Neural progenitor cell (in vitro differentiated cells): ENCODE data around the genes GPRIN3 and TSPAN5.

GRCh38 chr4:89110541-89110817, 854 bp upstream of the TIGD2 start:
- RAMPAGE, long total RNA, result no peak

DNA sequence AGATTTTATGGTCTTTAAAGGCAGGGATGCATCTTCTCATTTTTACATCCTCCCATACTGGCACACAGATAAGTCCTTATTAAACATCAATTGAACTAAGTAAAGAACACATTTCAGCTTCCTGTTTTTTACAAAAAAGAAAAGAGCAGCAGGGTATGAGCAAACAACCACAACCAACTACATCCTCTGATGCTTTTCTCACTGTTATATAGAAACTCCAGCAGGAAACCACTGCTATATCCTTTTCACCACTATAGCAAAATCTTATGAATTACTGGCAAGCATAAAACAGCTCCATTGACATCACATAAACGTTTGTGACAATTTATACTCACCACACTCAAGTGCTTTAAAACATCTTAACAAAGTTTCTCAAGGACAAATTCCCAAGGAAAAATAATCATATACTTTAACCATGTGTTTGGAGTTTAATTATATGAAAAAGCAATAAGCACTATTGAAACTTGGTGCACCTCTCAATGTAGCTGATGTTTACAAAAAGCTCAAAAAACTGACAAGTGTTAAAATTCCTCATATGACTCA, 13.0 kb downstream of the GPRIN3 start:
- RAMPAGE, long total RNA, result no peak

DNA sequence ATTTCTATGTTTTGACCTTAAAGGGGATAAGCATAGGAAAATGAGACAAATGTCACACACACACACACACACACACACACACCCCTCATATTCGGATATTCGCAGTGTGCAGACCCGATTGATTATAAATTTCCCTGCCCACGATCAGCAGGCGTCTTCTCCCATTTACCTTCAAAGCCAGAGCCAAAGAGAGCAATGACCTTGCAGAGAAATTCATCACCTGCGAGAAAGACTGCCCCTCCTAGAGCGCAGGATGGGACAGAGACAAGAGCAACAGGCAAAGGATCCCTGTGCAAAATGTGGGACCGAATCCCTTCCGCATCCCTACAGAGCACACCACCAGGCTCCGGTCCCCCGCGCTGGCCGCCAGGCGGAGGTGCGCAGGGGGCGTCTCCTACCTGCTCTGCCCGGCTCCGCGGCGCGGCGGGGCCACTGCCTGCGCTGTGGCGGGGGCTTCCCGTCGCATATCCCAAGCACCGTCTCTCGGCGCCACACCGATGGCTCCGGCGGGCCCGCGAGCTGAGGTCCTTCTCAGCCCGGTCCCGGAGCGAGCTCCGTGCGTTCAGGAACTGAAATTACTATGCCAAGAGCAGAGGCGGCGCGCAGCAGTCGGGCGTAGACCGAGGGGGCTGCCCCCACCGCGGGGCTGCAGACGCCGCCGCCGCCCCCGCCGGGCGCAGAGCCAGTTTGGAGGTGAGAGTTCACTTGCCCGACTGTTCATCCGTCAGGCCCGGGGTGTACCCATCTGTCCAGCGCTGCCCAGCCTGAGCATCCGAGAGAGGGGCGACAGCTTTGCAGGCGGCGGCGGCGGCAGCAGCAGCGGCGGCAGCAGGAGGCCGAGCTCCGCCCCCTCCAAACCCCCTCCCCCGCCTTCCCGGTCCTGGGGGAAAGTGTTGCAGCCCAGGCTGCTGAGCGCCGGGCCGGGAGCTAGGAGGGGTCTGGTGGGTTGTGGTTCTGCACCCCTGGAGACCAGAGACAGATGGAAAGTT, at the start of gene GPRIN3:
Gene GPRIN3 (minus strand): TSS at position 584 of the 989 bp plus-strand sequence.
- RAMPAGE, long total RNA, result no peak

DNA sequence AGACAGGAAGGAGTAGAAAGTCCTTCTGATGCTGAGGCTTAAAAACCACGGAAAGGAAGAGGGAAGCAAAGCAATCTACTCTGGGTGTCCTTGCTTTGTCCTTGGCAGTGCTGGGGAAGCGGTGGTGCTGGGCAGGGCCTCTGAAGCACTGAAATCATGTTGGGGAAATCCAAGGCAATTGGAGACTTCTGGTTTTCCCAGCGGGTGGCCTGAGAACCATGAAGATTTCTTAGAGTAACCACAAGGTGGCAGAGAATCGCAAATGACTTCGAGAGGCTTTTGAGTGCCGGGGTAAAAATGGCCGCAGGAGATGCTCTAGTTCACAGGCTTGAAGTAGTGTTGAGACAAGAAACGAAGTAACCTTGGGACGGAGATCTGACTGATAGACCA, 130.5 kb upstream of the GPRIN3 start:
- RAMPAGE, long total RNA, result no peak

GRCh38 chr4:90126989-90127163, 318 bp upstream of the CCSER1 start:
- RAMPAGE, long total RNA, result no peak

DNA sequence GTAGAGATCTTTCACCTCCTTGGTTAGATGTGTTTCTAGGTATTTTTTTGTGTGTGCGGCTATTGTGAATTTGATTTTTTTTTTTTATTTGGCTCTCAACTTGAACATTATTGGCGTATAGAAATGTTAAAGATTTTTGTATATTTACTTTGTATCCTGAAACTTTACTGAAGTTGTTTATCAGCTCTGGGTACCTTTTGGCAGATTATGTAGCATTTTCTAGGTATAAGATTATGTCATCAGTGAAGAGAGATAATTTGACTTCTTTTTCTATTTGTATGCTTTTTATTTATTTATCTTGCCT, 1015.9 kb downstream of the CCSER1 start:
- RAMPAGE, long total RNA, result no peak

- RAMPAGE, long total RNA, result no peak
These were observed 37.4 kb downstream of the HPGDS start for GRCh38 chr4:94305168-94305725.

- RAMPAGE, long total RNA, result no peak
These were observed 43.7 kb downstream of the PDLIM5 start for GRCh38 chr4:94495050-94496181.

DNA sequence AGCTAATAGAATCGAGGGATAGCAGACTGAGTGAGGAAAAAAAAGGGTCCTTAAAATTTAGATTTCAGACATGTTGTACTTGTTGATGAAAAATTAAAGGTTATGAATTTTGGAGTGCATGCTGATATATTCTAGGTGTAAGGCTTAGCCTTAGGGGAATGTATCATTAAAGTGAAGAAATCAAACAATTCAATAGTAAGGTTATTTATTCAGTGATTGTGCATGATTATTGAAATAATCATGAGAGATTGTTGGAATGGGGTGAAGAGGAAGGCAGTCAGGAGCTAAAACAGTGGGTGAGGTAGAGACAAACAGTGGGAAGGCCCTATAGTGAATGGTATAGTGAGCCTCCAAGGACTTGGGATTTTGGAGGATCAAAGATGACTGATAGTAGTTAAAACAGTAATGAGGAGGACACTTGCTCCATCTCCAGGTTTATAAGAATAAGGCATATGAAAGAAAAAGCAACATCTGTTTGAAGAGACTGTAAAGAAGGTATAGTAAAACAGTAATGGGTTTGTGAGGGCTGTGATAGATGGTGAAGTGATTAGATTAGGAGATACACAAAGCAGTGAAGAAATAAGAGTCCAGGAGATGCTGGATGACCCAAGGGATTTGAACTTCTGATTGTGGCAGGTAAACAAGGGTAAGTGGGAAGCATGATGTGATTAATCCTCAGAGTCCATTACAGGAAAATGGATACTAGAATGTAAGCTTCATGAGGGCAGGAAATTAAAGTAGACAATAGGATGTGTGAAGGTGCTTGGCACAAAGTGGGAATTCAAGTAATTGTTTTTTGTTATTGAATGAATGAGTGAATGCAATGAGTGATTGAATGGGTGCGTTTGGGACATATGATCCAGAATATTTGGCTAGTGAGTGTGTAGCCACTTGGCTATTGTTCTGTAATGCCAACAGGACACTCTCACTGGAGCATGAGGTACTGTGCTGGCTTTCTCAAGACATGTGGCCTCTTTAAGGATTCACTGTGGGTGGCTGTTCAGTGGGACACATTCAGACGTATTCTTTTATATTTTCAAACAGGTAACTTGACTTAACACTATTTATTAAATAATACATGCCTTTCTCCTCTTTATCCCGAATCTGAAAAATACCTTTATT, 148.1 kb downstream of the PDLIM5 start:
- RAMPAGE, long total RNA, result no peak

GRCh38 chr4:95000066-95000603, 242.4 kb downstream of the BMPR1B start:
- RAMPAGE, long total RNA, result no peak

GRCh38 chr4:95572386-95573039, 23.7 kb upstream of the UNC5C start:
- RAMPAGE, long total RNA, result no peak

DNA sequence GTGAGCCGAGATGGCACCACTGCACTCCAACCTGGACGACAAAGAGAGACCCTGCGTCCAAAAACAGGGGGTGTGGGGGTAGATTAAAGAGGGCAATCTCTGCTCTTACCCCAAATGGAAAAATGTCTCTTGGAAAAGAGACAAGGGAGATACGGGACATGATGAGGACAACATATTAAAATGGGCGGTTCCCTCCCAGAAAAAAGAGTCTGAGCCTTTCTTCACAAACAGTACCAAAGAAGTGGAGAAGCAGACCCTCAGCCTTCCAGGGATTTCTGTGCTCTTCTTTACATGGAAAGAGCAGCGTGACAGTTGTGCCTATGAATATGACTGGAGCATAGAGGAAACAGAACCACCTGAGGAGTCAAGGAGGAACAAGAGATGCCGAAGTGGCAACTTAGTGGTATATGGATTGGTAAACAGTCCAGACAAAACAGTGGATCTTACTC, 994.5 kb downstream of the STPG2 start:
- RAMPAGE, long total RNA, result no peak

GRCh38 chr4:98288559-98288942, 27.4 kb downstream of the RAP1GDS1 start:
- RAMPAGE, long total RNA, result no peak

DNA sequence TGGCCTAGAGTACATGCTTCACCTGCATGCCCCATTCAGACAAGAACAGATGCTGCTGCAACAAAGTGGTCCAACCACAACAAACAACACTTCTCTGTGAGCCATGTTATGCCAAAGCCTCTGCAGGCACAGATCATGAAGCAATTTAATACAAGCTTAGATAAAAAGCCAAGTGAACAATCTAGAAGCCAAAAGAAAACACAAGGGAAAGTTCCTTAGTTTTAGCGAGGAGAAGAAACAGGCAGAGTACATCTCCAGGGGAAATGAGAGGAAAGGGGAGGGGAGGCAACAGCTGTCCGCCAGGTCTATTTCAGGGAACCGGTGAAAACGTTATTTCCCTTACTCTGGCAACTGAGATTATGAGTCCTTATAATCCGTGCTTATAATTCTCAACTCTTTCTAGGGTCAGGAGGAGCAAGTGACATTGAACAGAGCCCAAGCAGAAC, 92.6 kb downstream of the TSPAN5 start:
- RAMPAGE, long total RNA, result no peak

DNA sequence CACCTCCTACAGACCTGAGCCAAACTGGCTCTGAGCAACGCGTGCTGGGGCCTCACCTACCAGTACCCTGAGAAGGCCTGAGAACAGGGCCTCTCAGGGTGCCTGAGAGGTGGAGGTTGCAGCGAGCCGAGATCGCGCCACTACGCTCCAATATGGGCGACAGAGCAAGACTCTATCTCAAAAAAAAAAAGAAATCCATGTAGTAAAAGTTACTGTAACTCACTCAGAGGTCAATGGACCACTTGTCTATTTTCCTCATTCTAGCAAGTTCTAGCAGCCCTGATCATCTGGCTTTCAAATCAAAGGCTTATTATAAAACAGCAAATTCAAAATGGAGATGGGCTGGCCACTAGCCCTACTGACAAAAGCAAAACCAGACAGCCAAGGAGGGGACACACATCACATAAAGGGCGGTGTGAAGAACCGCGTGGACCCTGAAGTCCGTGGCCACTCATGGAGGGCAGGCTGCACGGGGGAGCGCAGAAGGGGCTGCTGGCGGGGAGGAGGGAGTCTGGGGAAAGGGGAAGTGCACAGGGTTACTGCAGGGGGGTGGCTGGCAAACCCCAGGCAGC, 87.5 kb downstream of the TSPAN5 start:
- RAMPAGE, long total RNA, result no peak

- RAMPAGE, long total RNA, result no peak
These were observed at the start of gene TSPAN5 for GRCh38 chr4:98657903-98659035. Gene TSPAN5 (minus strand): TSS chr4:98658611.

GRCh38 chr4:98659036-98659499, 657 bp upstream of the TSPAN5 start:
- RAMPAGE, long total RNA, result no peak

GRCh38 chr4:98661586-98662085, 3.2 kb upstream of the TSPAN5 start:
- RAMPAGE, long total RNA, result no peak

- RAMPAGE, long total RNA, result no peak
These were observed 18.0 kb downstream of the METAP1 start for GRCh38 chr4:99013430-99014009.

DNA sequence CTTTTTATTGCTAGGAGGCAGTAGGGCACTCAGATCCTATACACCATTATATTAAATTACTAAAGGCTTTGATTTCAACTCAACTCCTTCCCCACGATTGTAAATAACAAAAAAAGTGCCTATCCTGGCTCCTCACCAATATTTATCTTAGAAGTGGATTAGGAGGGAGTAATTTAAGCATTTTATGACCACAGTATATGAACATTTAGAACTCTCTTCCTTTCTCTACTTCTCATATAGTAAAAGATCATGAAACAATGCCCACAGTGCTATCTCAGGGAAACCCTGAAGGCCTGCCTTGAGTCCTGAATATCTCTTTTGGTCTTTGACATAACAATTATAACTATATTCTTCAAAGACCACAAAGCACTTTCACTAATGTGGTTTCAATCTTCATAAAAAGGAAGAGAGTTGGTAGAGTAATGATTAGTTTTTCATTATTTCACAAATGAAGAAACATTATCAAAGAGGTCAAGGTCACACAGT, 29.1 kb upstream of the ADH1C start:
- RAMPAGE, long total RNA, result no peak